SK-N-SH (cell line): ENCODE data around the genes SMIM31, CBR4 and NEK1.

GRCh38 chr4:163558259-163559181 is 64.0 kb downstream of the TMA16 start:
- RRBS, result no CpG with 5 or more reads among the region's 8 CpGs
CAGE:
- cytosol, long polyA plus RNA, result no peak
- long polyA plus RNA, result no peak
- nucleus, long polyA plus RNA, result no peak

DNA sequence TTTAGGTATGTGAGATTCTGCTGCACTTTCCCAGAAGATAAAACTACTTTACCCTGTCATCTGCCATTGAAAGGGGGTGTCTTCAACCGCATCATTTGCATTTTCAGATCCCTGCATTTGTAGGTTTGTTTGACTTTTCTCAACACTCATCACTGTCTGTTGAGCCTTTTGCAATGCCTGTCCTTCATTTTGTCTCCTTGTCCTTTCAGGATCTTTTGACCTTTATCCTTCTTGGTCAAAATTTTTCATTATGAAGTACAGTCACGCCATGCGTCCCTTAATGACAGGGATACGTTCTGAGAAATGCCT is 103.6 kb downstream of the TMA16 start:
- RRBS, result no CpG with 5 or more reads among the region's 4 CpGs
CAGE:
- cytosol, long polyA plus RNA, result no peak
- long polyA plus RNA, result no peak
- nucleus, long polyA plus RNA, result no peak

DNA sequence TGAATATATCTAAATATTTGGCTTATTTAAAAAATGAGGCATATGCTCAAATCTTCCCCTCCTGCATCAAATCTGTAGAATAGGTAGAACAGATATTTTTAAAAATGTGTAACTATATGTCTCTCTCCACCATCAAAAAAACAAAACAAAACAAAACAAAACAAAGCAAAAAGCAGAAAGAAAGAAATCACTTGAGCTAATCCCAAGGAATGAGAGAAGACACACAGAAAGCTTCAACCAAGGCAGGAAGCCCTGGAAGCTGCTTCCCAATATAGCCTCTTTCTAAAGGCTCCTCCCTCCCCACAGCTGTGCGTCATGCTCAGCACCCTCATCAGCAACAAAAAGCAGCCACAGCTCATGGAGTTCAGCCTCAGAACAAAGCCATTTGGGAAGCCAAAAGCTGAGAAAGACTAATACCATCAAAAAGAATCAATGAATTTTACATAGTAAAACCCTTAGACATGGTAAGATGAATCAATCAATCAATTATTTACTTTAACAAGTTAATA is 131.6 kb downstream of the MARCHF1 start:
- RRBS, result no CpG with 5 or more reads among the region's 1 CpG
CAGE:
- cytosol, long polyA plus RNA, result no peak
- long polyA plus RNA, result no peak
- nucleus, long polyA plus RNA, result no peak

DNA sequence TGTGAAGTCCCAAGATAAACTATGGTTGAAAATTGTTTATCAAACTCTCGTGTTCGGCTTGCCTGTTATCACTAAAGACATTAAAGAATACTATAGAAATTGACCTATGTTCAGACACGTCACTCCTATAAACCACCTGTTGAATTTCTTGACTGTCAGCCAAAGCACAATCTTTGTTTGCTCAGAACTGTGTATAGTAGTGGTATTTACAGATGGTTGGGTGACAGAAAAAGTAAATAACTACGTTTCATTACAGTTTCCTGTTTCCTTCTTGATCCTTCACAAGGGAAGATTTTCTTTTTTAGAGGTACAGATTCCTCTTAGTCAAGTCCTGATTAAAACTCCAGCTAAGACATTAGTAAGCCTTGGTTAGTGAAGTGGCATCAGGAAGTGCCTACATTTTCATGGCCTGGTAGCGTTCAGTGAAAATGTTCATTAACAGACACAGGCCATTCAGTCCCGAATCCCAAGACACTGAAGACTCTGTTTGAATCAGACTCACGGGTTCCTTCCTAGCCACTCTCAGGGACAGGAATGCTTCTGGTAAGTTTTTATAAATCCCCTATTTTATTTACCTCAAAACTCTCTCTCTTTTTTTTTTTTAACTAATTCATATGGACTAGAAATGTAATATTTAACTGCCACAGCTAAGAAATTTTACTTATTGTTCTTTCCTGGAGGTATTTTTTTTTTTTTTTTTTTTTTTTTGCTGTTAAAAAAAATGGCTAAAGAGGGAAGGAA is at the start of gene SMIM31:
Gene SMIM31, plus strand, starts transcription at position 263 of the 741 bp plus-strand sequence.
- RRBS, result no CpG with 5 or more reads among the region's 7 CpGs
CAGE:
- cytosol, long polyA plus RNA, result no peak
- long polyA plus RNA, result no peak
- nucleus, long polyA plus RNA, result no peak

DNA sequence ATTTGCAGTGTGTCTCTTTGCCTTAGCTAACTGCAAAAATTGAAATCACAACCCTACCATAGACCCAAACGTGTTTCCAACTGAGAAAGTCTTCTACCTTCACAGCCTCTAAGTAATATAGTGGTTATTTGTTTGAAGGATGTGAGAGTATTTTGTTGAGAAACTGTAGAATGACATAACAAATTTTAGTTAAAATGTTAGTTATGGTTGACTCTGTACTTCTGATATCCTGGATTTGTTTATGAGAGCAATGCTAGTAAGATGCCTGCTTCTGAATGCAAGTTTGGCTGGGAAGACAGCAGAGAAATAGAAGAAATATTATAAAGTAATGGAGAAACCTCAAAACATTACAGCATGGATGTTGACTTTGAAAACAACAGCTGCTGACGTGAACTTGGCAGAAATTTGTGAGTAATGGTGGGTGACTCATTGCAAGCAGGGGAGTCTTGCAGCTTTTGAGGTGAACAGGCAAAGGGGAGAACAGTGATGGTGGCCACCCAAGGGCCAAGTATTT is 7.8 kb downstream of the KLHL2 start:
- RRBS, result no CpG with 5 or more reads among the region's 2 CpGs
CAGE:
- cytosol, long polyA plus RNA, result no peak
- long polyA plus RNA, result no peak
- nucleus, long polyA plus RNA, result no peak

DNA sequence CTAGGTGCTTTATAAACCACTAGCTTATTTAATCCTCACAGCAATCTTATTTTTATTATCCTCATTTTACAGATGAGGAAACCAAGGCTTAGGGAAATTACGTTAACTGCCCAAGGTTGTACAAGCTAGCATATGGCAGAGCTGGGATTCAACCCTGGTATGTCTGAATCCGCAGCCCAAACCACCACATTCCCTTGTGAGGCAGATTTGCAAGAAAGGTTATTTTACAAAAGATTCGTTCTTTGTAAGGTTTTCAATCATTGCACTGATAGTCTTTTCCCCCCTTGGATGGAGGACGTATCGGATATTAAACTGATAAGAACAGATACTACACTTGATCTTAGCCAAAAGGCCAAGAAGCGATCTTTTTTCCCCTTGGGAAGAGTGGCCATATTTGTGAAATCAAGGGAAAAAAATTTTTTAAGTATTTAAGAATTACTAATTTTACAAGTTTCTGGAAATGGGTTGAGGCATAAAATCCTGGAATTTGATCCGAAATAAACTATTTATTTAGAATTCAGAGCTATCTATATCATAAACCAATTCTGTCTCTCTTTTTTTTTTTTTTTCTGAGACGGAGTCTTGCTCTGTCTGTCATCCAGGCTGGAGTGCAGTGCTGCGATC is 13.6 kb upstream of the GK3 start:
- RRBS, result no CpG with 5 or more reads among the region's 9 CpGs
CAGE:
- cytosol, long polyA plus RNA, result no peak
- long polyA plus RNA, result no peak
- nucleus, long polyA plus RNA, result no peak

- RRBS, result 90% methylated on average over 1 of the region's 3 CpGs
CAGE:
- cytosol, long polyA plus RNA, result no peak
- long polyA plus RNA, result no peak
- nucleus, long polyA plus RNA, result no peak
Observed at GRCh38 chr4:165342627-165343138, 15.2 kb downstream of the MSMO1 start.

DNA sequence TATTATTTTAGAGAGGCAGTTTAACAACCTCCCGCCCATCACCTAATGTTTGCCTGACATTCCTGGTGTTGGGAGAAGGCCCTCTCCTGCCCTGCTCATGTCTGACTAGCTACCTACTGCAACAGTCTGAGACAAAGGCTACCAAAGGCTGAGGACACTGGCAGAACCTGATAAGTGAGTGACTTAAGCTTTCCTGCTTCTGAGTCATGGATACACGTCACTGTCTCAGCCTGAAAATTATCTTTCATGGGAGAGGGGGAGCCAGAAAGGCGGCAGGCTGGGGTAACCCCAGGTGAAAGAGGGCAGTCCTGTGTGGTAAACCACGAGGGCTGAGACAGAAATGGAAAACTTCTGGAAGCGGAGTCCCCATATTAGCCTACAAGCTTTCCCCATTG is 97.8 kb downstream of the CPE start:
- RRBS, result no CpG with 5 or more reads among the region's 5 CpGs
CAGE:
- cytosol, long polyA plus RNA, result no peak
- long polyA plus RNA, result no peak
- nucleus, long polyA plus RNA, result no peak

DNA sequence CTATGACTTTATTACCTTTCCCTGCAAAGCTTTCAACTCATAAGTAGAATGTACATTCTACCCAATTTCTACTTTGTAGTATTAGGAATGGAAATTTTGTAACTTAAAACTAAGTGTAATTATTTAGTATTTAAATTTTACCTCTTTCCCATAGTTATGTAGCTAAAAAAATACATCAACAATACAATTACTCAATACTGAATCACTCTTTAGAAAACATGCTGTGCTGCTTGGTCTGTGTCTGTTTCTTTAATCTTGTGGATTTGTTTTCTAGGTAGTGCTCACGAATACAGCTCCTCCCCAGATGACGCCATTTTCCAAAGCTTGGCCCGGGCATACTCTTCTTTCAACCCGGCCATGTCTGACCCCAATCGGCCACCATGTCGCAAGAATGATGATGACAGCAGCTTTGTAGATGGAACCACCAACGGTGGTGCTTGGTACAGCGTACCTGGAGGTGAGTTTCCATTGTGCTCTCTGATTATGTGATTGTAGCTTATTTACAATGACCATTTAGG is 105.4 kb downstream of the CPE start:
- RRBS, result no CpG with 5 or more reads among the region's 8 CpGs
CAGE:
- cytosol, long polyA plus RNA, result no peak
- long polyA plus RNA, result no peak
- nucleus, long polyA plus RNA, result no peak

DNA sequence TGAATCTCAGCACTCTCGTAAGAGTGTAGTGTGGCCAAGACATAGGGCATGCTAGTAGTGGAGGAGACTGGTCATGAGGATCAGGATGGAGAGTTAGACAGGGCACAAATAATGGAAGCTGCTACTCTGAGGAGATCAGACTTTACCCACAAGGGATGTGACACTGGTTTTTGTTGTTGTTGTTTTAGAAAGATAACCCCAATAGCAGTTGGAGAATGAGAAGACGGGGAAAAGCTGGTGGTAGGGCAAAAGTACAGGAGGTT is 203.2 kb downstream of the CPE start:
- RRBS, result no CpG with 5 or more reads among the region's 2 CpGs
CAGE:
- cytosol, long polyA plus RNA, result no peak
- long polyA plus RNA, result no peak
- nucleus, long polyA plus RNA, result no peak

DNA sequence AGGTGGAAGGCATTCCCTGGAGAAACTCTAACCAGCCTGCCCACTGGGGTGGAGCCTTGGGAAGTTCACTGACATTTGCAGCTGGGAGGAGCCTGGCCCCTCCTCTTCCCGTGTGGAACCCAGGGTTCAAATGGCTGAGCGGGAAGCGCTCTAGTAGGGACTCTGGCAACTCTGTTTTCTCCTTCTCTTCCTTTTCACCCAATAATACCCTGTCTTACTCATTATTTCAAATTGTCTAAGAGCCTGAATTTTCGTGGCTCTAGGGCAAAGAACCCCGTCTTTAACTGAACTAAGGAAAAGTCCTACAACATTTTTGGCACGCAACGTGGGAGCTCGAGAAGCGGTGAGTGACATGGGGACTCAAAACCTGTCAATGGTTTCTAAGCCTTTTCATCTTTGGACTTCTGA is 325.1 kb downstream of the TLL1 start:
- RRBS, result no CpG with 5 or more reads among the region's 9 CpGs
CAGE:
- cytosol, long polyA plus RNA, result no peak
- long polyA plus RNA, result no peak
- nucleus, long polyA plus RNA, result no peak

- RRBS, result no CpG with 5 or more reads among the region's 1 CpG
CAGE:
- cytosol, long polyA plus RNA, result no peak
- long polyA plus RNA, result no peak
- nucleus, long polyA plus RNA, result no peak
Observed at GRCh38 chr4:168164871-168165581, 72.7 kb downstream of the ANXA10 start.

DNA sequence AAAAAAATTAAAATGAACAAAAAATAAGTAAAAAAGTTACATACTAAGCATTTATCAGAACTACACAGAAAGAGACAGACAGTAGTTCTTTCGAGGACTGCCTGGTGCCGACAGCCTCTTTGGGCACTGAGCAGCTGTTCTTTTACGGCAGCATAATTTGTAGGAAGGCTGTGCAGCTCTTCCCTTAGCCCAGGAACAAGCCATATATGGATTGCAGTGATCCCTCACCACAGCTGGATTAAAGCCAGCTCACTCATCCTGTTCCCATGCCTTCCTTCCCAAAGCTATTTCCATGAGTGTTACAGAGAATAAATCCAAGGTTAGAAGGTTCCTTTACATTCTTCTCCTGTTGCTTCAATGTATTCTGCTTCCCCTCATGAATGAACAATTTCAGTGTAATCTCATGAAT is 71.7 kb downstream of the DDX60L start:
- RRBS, result no CpG with 5 or more reads among the region's 3 CpGs
CAGE:
- cytosol, long polyA plus RNA, result no peak
- long polyA plus RNA, result no peak
- nucleus, long polyA plus RNA, result no peak

DNA sequence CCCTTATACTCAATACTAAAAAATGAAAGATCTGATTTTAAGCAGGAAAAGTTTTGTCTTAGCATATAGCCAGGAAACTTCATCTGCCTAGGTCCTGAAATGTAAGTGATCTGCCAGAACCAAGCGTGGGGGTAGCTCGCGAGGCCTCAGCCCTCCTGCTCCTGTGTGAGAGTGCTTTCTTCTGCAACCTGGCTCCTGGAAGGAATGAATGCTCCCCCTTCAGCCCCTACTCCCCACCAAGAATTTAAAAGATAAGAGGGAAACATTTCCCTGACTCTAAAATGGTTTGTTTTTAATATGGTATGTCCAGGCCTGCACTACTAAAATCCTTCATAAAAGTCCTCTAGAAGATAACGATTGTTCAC is 160.0 kb downstream of the CBR4 start:
- RRBS, result no CpG with 5 or more reads among the region's 4 CpGs
CAGE:
- cytosol, long polyA plus RNA, result no peak
- long polyA plus RNA, result no peak
- nucleus, long polyA plus RNA, result no peak

DNA sequence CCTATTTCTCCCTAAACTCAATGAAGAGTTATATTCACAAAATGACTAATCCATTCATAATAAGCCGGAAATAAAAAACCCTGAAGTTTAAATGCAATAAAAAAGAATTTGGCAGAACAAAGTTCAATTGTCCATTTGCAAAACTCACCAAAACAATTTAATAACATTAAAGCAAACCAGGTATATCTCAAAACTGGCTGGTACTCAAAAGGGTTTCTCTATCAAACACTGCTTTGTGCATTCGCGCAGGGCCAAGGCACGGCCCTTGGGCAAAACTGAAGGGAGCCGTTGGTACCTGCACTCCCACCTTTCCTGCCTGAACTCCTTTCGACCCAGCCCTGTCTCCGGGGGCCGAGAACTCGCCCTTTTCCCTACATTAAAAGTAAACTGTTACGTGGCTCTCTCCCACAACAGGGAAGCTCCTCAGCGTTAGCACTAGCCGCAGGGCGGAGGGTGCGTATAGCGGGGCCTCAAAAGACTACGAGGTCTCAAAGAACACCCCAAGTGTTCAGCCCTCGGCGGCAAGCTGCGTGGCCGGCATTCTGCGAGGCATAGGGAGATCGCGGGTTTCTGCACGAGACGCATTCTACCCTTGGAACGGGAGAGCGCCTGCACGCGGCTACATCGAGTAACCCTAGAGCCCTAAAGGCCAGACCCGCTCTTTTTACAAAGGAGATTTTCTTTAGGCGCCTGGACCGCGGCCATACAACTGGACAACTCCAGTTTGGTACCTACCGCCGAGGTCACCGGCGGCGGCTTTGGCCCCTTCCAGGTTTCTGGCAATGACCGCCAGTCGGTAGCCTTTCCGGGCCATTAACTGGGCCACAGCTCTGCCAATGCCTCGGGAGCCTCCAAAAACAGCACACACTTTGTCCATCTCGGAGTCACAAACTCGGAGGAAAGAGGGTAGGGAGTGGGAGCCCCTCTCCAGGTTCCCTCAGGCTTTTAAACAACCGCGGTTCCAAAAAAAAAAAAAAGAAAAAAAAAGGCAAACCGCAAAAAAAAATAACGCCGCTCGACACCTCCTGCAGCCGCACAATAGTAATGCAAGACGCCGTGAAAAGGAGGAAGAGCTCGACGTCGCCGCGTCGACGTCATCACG is at the start of gene CBR4:
Gene CBR4, minus strand, starts transcription at position 1,043 of the 1,102 bp plus-strand sequence.
- RRBS, result 1% methylated on average over 6 of the region's 62 CpGs
CAGE:
- cytosol, long polyA plus RNA, result no peak
- long polyA plus RNA, result no peak
- nucleus, long polyA plus RNA, result start-site peak on the minus strand centred at position 1,056 of the sequence, 63 bp wide, 286 and 346 reads in 2 replicates

DNA sequence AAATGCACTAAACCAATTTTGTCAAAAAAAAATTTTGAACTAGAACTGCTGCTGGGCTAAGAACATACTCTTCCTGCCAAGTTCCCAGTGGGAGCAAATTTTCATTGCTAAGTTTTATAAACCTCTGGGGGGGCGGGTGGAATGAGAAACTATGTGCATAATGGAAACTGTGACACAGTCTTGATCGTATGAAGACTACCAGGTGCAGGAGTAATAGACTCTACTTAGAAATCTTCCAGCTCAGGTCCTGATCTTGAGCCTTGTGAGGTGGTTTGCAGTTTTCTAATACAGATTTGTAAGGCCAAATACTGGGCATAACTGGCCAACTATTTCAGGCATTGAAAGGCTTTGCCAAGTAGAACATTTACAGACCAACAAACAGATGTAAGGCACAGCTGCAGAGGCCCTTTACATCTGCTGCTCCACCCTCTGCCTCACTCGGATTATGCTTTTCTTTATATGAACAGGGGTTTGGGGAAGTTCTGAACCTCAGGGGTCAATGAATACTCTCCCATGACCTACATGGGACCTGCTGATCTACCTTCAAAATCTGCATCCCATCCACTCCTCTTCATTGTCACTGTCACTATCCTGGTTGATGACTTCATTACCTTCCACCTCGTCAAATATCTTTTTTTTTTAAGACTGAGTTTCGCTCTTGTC is 89.8 kb upstream of the CBR4 start:
- RRBS, result no CpG with 5 or more reads among the region's 5 CpGs
CAGE:
- cytosol, long polyA plus RNA, result no peak
- long polyA plus RNA, result no peak
- nucleus, long polyA plus RNA, result no peak

DNA sequence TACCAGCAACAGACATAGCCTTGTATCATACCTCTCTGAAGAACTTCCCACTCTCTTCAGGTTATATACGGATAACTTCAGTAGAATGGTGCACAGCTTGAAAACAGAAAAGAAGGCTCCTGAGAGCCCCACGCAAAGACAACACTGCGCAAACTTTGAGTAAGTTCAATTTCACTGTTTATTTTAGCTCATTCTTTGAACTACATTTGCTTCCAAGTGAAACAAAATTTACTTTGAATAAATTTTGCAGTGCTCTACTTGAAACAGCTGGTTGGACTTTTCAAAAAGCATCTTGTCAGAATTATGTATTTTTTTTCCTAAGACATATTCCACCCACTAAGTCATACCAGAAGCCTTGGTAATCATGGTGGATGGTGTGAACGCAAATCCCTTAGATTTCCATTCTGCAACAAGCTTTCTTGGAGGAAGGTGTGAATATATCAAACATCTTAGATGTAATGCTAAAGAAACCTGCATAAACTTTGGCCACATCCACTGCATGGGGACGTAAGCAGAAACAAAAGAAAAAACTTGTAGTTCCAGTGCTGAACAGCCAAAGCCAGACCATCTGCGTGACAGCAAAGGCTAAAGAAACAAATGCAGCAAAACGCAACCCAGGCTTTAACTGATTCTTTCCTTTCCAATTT is 91.1 kb downstream of the SH3RF1 start:
- RRBS, result no CpG with 5 or more reads among the region's 7 CpGs
CAGE:
- cytosol, long polyA plus RNA, result no peak
- long polyA plus RNA, result no peak
- nucleus, long polyA plus RNA, result no peak

DNA sequence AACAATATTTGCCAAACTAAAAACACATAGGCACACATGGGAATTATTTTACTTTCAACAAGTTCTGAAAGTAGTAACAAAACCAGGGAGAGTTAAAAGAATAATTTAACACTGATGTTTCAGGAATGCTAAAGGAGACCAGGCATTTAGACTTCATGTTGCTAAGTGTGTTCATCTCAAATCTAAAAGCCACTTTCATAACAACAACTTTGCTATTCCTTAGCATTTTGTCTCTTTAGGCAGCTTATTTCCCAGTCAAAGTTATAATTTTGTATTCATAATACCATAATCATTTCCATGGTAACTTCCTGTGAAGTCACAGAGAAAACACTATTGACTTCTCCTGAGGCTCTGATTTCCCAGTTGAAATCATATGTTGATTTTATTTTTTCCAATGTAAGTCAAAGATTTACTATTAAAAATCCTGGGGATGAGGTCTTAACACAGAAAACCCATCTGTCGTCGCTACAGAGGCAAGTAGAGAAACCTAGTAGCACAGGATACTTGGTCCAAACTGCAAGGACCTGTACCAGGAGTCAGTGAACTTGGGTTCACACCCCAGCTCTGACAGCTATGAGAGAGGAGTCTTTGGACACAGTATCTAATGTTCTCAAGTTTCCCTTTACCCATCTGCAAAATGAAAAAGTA is 69.2 kb downstream of the SH3RF1 start:
- RRBS, result no CpG with 5 or more reads among the region's 2 CpGs
CAGE:
- cytosol, long polyA plus RNA, result no peak
- long polyA plus RNA, result no peak
- nucleus, long polyA plus RNA, result no peak

GRCh38 chr4:169269834-169270724 is 677 bp downstream of the SH3RF1 start:
- RRBS, result 2% methylated on average over 24 of the region's 54 CpGs
CAGE:
- cytosol, long polyA plus RNA, result no peak
- long polyA plus RNA, result no peak
- nucleus, long polyA plus RNA, result no peak

DNA sequence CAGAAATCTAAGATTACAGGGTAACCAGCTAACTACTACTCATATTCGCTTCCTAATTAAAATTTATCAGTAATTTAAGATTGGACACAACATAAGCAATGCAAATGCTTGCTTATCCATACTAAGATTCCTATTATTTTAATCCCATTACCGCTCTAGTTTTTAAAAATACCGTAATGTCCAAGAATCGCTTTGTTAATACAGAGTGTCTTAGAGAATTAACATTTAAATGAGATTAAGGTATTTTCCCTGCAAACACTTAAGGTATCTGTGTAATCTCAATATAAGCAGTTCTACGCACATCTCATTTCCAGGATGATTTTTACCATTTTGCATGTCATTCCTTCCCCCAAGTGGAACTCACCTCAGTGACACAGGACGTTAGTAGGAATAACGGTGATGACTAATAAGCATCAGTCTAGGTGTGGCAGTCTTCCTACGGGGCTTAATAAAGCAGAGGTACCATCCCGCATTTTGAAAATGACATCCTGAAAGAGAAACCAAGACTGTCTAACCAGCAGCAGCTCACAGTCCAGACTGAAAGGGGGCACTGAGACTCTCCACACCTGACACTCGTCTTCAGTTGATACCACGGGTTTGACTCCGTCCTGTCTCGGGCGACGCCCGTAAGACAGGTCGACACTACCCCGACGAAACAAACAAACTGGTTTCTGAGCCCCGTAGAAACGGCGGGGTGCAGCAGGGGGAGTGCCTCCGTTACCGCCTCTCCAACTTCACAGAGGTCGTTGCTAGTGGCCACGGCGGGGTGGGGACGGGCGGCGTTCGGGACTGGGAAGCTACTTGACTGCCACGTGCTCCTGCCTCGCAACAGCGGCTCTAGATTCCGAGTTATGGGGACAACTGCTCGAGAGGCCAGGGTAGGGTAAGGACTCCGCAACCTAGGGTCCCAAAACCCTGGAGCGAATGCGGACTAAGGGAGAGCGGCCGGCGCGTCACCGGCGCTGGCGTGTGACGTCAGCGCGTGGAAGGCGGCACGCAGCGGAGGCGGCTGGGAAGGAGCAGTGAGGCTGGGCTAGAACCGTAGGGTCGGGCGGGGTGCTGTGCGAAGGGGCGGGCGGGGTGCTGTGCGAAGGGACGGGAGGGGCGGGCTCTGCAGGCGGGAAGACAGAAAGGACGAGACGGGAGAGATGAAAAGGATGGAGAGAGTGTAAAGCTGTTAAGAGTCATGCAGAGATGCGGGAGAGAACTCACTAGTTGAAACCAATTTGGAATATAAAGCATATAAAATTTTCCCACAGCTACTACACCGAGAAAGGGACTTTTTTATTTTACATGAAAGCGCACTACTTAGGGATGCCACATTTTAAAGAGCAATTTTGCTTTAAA is at the start of gene NEK1:
Gene NEK1, minus strand, starts transcription at position 928 of the 1,347 bp plus-strand sequence.
- RRBS, result no CpG with 5 or more reads among the region's 68 CpGs
CAGE:
- cytosol, long polyA plus RNA, result no peak
- long polyA plus RNA, result no peak
- nucleus, long polyA plus RNA, result start-site peak on the minus strand centred at position 928 of the sequence, 22 bp wide, 68 and 99 reads in 2 replicates